Colic lymph node (tissue), 1 donor: ENCODE measurements around a stretch of chr3.

DNA sequence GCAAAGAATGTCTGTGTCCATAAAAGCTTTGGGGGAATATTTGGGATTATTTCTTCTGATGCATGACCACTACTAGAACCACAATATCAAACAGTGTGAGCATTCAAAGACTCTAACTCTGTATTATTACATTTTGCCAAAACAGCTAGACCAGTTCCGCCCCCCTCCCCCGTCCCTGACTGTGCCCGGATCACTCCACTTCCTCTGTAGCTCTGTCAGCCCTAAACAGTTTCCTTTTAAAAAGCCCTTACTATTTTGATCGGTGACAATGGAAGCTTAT is 36.7 kb upstream of the EPHB3 start:
- PRO-cap = unidirectional peak, plus-strand start at position 253 of the sequence

GRCh38 chr3:184525268-184526412 is 35.9 kb upstream of the EPHB3 start:
- PRO-cap = no peak

DNA sequence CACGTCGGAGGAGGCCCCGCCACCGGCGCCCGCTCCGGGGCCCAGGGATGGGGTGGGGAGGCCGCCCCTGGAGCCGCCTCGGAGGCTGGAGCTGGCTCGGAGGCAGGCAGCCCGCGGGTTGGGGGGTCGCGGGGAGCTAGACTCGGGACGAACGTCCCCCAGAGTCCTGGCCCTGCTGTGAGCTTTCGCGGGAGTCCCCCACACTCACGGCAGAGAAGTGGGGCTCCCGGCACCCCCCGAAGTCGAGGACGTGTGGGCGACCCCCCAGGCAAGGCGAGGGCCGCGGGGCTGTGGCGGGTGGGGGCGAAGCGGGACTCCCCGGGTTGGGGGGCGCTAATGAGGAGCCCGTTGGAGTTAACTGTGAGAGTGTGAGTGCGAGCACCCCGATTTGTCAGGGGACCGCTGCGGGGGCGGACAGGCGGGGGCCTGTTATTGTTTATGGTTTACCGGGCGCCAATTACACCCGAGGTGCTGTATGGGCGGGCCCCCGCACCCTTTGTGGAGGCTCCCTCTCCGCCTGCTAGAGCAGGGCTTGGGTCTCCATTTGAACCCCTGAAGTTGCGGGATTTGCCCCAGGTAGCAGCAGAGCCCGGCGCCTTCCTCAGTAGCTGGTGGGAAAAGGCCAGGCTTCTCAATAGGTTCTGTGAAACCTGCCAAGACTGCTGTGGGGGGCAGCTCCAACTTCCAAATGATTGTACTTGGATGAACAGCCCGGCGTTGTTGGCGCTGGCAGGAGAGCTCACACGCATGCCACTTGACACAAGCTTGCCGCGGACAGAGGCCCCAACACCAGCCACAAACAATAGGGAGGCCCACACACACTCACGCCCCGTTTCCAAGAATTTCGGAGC is 1.1 kb downstream of the EPHB3 start:
- PRO-cap = no peak

GRCh38 chr3:184565578-184566173 is 4.1 kb downstream of the EPHB3 start:
- PRO-cap = no peak

GRCh38 chr3:184620342-184620976 is 58.9 kb downstream of the EPHB3 start:
- PRO-cap = no peak

GRCh38 chr3:184642838-184643326 is 69.0 kb downstream of the MAGEF1 start:
- PRO-cap = no peak

- PRO-cap = no peak
Observed at GRCh38 chr3:184820181-184820694, 8.3 kb downstream of the VPS8 start.

DNA sequence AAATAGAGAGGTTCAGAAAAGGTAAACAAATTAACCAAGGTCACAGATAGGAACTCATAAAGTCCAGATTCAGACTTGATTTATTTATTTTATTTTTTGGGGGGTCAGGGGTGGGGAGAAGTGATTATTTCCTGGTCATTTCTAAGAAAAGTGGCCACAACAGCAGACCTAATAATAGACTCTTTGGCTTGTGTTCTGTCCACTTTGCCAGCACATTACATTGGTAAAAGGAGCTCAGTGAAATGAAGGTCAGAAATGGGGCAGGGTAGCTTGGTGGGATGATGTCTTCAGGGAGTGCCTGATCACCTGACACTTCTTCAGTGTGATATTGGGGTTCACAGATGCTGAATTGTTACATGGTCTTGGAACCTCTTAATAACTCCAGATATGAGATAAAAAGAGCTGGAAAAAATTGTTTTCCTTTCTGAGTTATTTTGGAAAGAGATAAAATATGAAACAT is 10.1 kb downstream of the VPS8 start:
- PRO-cap = no peak

- PRO-cap = no peak
Observed at GRCh38 chr3:185402449-185403077, 39.6 kb downstream of the MAP3K13 start.

DNA sequence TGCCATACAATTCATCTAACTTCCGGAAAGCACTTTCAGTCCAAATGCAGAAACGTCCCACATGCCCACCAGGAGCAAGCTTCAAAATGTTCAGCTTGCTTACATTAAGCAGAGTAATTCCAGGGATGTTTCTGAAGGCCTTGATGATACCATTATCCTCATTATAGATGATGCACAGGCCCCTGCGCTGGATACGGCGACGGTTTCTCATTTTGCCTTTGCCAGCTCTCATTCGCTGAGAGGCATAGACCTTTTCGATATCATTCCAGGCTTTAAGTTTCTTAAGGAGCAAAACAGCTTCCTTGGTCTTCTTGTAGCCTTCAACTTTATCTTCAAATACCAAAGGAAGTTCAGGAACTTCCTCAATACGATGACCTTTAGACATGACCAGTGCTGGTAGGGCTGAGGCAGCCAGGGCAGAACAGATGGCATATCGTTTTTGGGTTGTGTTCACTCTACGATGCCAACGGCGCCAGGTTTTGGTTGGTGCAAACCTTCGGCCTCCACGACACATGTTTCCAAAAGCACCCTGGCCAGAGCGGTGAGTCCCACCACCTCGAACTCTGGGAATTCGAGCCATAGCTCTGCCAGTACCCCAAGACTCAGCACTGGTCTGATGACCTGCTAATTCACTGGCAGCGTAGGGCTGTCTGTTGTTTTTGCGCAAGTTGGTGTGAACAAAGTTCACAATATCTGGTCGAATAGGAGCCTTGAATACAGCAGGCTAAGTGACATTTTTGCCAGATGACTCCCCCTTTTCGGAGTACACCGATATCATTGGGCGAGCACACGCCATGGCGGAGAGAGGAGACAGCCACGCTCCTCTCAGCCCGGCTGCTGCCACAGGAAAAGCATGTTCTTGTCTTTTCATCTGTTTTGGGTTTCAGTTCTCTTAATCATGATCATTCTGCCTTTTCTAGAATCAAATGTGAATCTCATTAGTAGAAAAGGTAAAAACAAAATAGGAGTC is 55.3 kb downstream of the MAP3K13 start:
- PRO-cap = no peak

DNA sequence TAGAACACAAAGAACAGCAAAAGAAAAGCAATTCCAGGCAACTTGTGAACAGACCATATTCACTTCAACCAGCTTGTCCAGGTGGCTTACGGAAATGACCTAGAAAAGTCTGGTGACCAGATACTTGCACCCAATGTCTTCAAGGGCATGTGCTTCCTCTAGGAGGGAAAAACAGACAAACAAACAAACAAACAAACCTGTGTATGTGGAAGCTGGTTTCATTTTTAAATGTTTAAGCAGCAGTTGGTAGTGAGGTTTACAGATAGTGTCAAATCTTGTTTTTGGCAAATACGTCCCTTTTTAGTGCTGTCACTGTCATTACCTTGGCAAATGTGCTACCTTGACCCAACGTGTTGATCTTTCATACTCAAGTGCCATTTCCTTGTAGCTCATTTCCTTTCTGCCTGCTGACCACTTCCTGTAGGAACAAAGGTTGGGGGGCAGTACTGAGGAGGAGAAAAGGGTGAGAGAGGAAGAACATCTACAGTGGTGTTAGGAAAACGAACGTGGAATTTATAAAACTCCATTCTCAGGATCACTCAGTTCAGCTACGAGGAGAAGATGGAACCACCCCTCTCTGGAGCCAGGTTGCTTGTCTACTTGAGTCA is 15.7 kb downstream of the TMEM41A start:
- PRO-cap = no peak

- PRO-cap = no peak
Observed at GRCh38 chr3:185496492-185497468, 2.1 kb downstream of the TMEM41A start.

DNA sequence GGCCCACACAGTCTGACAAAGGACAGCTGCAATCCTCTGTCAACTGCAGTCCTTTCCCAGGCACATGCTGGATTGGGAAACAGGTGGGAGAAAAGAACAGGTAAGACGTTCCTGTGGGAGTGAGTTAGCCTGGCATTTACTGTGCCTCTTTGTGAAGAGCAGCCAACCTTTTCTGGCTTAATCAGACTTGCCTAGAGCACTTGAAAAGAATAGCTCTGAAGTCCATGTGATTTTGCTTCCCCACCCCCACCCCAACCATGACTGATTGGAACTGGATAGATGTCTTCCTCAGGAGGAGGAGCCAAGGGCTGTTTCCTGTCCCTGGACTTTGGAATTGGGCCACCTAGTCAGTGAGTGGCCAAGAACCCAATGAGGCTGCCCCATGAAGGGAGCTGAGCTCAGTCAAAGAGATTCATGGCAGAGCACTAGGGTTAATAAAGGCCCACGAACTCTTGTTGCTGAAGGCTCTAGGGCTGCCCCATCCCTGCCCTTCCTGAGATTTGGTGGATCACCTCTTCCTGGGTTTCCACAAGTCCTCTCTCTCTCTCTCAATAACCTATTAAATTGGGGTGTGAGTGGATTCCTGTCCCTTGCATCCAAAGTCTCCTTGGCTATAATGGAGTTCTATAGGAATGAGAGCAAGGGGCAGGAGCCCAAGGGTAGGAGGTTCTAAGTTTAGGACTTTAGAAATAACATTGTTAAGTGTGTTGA is 4.8 kb upstream of the TMEM41A start:
- PRO-cap = no peak

- PRO-cap = no peak
Observed at GRCh38 chr3:185606215-185606710, 20.2 kb downstream of the SENP2 start.

DNA sequence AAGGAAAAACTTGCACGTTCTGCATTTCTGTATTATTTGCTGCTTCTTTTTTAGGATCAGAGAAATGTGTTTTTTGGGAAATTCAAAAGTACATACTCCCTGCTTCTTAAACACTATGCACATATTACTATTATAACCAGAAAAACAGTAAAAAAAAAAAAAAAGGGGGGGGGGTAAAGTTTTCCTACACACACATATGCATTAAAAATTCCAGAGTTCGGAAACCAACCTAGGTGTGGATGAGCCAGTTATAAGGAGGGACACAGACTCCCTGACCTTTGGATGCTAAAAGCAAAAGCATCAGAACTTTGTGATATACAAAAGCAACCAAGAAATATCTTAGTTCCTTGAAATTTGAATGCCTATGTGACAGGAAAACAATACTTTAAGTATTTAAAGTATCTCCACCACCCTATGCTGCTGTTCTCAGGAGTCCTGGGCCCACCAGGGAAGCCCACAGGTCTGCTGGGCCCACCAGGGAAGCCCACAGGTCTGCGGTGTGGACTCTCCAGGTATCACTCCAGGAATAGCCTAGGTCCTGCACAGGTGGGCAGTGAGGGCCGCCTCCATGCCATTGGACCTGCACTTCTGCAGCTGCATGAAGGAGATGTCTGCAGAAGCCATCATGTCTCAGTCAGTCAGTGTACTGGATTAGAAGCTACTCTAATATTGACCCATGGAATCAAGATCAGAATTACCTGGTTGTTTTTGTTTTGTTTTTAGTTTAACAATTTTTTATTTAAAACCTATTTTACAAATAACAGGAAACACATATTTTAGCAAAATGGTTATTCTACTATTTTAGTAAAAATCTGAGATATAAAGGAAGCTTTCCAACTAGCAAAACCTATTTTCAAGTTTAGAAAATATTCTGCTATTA is 83.6 kb downstream of the SENP2 start:
- PRO-cap = no peak

DNA sequence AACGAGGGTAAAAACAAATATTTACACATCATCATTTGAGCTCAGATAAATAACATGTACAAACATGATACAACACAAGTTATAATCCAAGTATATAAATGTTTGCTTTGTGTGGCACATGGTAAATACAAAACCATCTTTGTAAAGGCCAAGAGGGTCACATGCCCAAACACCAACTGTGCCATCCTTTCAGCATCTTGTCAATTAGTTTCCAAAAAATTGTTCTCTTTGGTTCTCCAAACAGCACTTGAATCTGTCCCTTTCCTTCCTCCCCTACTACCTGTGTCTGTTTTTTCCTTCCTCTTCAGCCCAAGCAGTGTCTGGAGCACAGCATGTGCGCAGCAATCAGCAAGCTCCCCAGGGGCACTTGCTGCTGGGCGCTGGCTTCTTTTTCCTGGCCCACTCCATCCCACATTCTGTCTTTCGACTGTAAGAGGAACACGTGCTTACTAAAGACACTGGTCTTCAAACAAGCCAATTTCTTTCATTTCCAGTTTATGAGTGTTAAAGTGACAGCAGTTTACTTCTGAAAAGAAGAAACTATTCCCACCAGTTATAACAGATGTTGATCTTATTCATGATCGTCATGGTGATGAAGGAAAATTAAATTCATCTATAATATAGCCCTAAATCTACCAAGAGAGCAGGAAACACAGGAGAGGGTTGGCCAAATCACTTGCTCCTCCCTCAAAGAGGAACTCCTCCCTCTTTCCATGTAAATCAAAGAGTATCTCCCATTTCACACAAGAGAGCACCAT is 115.6 kb downstream of the IGF2BP2 start:
- PRO-cap = no peak

GRCh38 chr3:185716615-185717555 is 108.0 kb downstream of the IGF2BP2 start:
- PRO-cap = no peak

DNA sequence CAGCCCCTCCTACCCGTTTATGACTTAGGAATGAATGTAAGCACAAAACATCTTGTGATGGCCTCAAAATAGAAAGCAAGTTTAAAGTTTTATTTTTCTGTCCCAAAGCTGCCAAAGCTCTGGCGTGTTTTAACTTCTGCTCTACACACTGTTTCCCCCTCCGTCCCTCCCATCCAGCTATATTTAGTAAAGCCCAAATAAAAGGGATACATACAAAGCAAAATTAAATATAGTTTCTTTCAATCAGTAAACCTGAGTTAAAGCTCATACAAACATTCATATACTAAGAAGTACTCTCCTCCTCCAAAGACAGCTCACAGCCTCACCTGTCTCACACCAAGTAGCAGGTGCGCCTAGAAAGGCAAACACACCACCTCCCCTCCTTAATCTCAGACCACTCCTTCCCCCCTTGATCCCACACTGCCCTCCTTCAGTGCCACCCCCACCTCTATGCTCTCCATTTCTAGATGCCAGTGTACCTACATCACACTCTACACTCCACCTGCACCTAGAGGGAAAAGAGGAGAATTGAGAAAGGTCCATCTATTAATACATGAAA is 59.7 kb downstream of the IGF2BP2 start:
- PRO-cap = no peak

DNA sequence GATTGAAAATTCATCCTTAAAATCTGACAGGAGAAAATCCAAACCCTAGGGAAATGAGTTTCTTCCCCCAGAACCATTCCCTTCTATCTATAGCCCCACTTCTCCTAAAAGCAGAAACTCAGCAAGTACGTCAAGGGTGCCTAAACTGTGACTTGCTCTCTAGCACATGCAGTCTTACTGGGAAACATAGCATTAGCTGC is 13.5 kb downstream of the ETV5 start:
- PRO-cap = no peak

GRCh38 chr3:186209747-186210030 is 100.8 kb upstream of the ETV5 start:
- PRO-cap = no peak